Measurements from ENCODE around the gene PLPPR5.

DNA sequence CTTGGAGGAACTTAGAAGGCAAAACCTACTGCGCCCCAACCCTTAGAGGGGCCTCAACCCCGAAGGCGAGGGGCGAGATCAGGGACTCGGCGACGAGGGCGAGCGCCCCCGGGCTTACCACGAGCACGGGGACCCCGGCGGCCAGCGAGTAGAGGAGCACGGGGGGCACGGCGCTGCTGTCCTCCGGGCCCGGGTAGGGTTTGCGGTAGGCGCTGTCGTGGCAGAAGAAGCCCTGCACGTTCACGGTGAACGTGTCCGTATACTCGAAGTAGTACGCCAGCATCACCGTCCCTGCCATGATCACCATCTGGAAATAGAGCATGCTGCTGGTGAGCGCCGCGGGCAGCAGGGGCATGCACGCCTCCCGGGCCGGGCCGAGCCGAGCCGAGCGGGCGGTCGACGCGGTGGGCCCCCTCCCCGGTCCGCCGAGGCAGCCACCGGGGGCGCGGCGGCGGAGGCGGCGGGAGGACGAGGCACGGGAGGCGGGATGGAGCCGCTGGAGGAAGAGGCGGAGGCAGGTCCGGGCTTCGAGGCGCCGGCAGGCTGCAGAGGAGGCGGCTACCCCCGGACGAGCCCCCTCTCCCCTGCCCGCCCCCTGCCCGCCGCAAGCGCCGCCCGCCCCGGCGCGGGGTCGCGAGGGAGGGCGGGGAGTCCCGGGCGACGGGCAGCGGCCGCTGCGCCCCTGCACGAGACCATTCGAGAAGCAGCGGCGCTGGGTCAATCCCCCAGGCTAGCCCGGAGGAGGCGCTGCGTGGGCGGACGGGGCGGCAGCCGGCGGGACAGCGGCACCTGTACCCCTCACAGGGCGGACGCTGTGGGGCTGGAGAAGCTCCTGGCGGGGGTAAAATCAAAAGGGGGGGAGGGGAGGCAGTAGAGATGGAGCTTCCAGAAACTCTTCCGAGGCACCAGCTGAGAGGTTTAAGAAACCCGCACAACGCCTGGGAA is at the start of gene PLPPR5:
Gene PLPPR5, minus strand, starts transcription at position 545 of the 945 bp plus-strand sequence.
- PRO-cap: no peak
CAGE:
- cytosol, long polyA plus RNA: no peak
- long polyA plus RNA: no peak
- nucleus, long polyA plus RNA: no peak

GRCh38 chr1:99521618-99522100 is 124.3 kb upstream of the PALMD start:
- PRO-cap: no peak
CAGE:
- cytosol, long polyA plus RNA: no peak
- long polyA plus RNA: no peak
- nucleus, long polyA plus RNA: no peak

DNA sequence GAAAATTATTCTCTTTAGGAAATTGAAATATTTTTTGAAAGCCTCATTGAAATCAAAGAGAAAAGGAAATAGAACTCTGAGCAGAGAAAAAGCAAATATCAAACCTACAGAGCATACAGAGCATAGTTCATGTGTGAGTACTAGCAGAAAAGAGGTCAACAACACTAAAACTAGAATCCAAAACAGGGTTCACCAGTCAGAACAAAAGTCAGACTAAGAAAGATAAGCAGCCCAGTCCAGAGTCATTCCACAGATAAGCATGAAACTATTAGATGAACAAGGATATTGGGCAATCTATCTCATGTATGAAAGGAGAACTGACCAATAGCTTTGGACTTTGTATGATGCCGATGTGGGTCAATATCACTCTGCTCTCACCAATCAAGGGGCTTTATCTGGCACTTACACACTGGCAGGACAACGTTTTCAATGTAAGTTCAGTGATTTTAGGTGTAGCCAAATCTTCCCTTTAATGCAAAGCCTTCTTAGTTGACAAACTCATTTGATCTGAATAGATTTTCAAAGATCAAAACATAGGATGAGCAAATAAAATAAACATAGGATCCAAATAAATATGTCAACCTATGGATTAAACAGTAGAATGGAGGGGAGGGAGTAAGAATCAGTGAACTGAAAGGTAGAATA is 79.2 kb upstream of the PALMD start:
- PRO-cap: no peak
CAGE:
- cytosol, long polyA plus RNA: no peak
- long polyA plus RNA: no peak
- nucleus, long polyA plus RNA: no peak

DNA sequence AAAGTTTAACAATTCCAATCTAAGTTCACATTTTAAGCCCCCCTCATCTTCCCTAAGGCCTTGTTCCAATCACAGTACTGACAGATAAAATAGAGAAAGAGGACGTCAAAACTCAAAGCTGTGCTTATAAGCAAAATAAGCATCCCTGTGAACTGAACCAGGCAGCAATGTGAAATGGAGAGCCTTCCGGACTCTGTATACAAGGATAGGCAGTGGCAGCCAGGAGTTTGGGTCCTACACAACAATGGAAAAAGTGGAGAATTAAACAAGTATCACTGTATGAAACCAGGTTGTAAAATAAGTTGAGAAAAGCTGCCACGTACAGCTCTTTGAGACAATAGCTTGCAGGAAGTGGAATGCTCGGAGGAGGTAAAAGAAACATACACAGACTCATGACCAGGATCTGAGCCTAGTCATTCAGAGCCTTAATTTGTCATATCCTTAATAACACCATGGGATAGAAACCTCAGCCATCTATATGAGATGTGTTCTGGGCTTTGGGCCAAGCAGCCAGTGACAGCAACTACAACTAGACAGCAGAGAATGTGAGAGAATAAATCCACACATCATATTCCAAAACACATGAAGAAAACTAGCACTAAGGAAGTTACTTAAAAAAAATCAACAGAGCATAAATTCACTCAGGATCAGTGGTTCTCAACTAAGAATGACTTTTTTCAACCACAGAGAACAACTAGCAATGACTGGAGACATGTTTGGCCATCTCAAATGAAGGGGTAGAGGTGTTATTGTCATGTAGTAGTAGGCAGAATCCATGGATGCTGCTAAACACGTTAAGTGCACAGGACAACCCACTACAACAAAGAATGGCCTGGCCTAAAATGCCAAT is 55.1 kb upstream of the PALMD start:
- PRO-cap: no peak
CAGE:
- cytosol, long polyA plus RNA: no peak
- long polyA plus RNA: no peak
- nucleus, long polyA plus RNA: no peak

GRCh38 chr1:99765962-99766222 is 543 bp downstream of the FRRS1 start:
- PRO-cap: no peak
CAGE:
- cytosol, long polyA plus RNA: no peak
- long polyA plus RNA: no peak
- nucleus, long polyA plus RNA: no peak

DNA sequence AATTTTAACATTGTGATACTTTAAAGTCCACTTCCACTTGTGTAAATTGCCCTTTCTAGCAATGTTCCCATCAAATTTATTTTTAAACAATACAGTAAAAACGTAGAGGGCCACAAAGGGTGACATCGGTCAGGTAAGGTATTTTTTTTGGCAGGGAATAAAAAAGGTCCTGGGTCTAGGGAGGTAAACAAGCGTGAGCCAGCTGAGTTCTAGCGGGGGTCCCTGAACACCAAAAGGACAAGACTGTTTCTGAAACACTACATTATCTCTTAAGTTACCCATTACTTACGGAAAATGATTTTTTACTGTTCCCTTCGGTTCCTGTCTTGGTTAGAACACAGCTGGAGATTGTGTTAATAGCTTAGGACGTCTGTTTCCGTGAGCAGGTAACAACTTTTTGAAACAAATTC is 449 bp upstream of the MFSD14A start:
- PRO-cap: no peak
CAGE:
- cytosol, long polyA plus RNA: no peak
- long polyA plus RNA: no peak
- nucleus, long polyA plus RNA: no peak

DNA sequence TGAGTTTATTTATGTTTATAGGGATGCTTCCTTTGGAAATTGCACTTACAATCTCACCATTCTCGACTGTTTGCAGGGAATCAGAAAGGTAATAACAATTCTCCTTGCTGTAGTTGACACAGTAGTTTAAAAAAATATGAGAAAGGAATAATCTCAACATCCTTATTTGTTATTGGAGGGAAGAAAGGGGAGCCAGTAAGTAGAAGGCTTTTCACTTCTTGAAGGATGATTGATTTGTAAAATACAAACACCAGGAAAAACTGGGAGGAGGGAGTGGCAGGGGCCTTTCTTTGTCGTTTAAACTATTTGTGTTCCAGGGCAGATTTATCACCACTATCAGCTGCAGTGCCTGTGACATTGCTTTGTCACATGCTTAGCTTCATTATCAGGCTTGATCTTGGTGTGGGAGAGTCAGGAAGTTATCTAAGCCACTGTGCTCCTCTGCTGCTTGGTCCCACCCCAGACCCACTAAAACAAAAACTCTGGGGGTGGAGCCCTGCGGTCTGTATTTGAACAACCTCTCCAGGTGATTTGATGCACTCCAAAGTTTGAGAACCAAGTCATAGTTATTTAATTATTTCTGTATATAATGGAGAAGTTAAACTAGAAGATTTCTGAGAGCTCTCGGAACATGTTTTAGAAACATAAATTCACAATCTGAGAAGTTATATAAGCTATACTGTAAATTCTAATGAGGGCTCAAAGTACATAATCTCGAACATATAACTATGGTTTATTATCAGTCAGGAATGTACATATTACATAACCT is 87.8 kb downstream of the CDC14A start:
- PRO-cap: no peak
CAGE:
- cytosol, long polyA plus RNA: no peak
- long polyA plus RNA: no peak
- nucleus, long polyA plus RNA: no peak

- PRO-cap: no peak
CAGE:
- cytosol, long polyA plus RNA: no peak
- long polyA plus RNA: no peak
- nucleus, long polyA plus RNA: no peak
These were observed 89.4 kb downstream of the CDC14A start for GRCh38 chr1:100441600-100442192.

- PRO-cap: no peak
CAGE:
- cytosol, long polyA plus RNA: no peak
- long polyA plus RNA: no peak
- nucleus, long polyA plus RNA: no peak
These were observed 4.1 kb downstream of the VCAM1 start for GRCh38 chr1:100723623-100724107.

- PRO-cap: no peak
CAGE:
- cytosol, long polyA plus RNA: no peak
- long polyA plus RNA: no peak
- nucleus, long polyA plus RNA: no peak
These were observed 31.5 kb downstream of the SLC30A7 start for GRCh38 chr1:100927120-100928055.

DNA sequence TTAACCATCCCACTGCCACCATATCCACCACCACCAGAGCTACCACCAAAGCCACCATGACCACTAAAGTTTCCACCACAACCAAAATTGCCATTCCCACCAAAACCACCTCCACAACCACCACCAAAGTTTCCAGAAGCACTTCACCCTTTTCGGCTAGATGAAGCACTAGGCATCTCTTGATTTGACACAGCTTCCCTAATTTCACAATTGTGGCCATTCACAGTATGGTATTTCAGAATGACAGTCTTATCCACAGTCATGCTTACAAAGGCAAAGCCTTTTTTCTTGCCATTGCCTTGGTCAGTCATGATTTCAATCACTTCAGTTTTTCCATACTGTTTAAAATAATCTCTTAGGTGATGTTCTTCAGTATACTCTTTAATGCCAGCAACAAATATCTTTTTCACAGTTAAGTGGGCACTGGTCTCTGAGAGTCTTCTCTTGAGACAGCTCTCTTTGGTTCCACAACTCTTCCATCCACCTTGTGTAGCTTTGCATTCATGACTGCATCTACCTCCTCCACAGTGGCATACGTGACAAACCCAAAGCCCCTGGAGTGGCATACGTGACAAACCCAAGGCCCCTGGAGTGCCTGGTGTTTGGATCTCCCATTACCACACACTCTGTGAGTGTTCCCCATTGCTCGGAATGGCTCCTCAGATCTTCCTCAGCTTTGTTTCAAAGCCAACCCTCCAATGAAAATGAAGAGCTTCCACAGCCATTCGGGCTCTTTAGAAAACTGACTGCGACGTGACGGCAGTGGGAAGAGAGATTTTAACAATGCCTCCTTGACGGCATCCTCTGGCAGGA is 45.6 kb downstream of the SLC30A7 start:
- PRO-cap: no peak
CAGE:
- cytosol, long polyA plus RNA: no peak
- long polyA plus RNA: no peak
- nucleus, long polyA plus RNA: no peak

GRCh38 chr1:101111704-101112569 is 86.4 kb upstream of the DPH5 start:
- PRO-cap: no peak
CAGE:
- cytosol, long polyA plus RNA: no peak
- long polyA plus RNA: no peak
- nucleus, long polyA plus RNA: no peak

GRCh38 chr1:101181764-101182706 is 54.8 kb upstream of the S1PR1 start:
- PRO-cap: no peak
CAGE:
- cytosol, long polyA plus RNA: no peak
- long polyA plus RNA: no peak
- nucleus, long polyA plus RNA: no peak

DNA sequence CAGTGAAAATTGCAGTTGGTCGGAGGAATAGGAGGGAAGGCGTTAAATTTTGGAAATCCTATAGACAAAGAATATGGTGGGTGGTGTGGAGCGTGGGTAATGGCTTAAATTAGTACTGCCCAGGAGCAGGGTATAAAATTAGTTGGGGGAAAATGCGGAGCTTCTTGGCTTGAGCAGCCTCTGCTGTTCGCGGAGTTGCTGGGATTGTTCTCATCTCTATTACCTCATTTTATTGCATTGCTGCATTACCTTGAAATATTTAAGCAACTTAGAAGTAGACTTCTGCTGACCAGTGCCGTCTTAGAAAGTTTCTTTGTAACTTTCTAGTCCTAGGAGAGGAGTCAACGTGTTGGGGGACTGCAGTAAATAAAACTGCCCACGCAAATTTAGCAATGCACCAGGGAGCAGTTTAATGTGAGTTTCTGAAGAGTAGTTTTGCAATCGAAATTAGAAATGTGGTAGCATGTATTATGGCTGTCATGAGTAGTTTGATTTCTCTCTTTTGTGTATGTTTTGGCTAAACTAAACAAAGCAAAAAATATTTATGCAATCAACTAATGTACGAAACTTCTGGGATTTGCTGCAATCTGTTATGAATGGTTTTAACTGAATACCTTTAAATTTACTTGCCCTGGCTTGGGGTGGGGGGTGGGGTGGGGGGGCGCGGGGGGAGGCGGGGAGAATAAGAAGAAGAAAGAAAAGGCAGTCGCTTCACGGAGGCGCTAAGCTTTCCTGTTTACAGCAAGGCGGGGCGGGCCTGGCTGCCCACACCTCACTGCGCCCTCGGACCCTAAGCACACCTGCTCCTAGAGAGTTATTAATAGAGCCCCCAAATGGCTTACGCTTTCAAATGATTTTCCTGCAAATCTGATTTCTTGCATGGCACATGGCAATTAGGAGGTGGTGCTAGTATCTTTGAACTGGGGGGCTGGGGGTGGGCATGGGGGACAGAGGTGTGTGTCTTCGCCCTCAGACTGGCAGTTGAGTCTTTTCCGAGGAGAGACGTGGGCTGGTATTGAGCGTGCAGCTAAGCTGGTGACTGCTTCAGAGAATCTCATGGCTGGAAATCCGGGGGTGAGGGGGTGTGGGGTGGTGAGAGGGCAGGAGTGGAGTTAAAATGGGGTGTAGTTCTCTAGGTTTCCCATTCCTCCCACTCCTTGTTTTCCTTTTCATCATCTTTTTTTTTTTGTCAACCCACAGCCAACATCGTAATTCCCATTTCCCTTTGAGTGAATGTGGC is 953 bp downstream of the S1PR1 start:
- PRO-cap: no peak
CAGE:
- cytosol, long polyA plus RNA: no peak
- long polyA plus RNA: no peak
- nucleus, long polyA plus RNA: no peak

- PRO-cap: no peak
CAGE:
- cytosol, long polyA plus RNA: no peak
- long polyA plus RNA: no peak
- nucleus, long polyA plus RNA: no peak
These were observed 54.9 kb downstream of the S1PR1 start for GRCh38 chr1:101291632-101292113.

DNA sequence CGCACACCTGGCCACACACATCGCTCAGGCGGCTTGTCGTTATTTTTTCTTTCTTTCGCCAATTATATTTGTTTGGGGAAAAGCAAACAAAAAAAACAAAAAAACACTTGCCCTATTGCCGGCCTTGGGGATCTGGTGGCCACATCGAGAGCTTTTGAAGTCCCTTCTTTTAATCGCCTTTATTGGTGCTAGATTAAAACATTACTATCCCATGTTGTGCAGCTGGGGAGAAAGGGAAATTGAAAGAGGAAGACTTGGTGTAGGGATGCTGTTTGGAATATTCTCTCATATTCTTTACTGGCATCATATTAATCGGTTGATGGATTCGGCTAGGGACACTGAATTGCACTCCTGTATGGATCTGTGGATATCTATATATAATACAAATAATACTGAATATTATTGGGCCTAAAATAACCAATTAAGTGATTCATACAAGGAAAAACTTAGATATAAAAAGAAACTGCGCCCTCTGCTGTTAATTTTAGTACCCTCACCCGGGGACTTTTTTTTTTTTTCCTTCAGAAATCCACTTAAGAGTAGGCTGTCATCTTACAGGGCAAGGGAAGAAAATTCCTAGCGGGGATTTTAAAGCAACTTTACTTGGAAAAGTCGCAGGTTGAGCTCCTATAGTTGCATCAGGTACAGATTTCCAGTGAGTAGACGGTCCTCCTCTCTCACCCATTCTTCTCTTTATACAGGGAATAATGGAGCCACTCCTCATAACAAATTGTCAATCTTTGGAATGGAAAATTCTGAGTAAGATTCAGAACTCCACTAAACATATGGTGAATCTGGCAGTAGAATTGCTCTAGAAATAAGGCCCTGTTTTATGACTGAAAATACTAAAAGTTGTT is 1.2 kb downstream of the NTNG1 start:
- PRO-cap: no peak
CAGE:
- cytosol, long polyA plus RNA: no peak
- long polyA plus RNA: no peak
- nucleus, long polyA plus RNA: no peak

GRCh38 chr1:107326792-107327555 is 186.1 kb downstream of the NTNG1 start:
- PRO-cap: no peak
CAGE:
- cytosol, long polyA plus RNA: no peak
- long polyA plus RNA: no peak
- nucleus, long polyA plus RNA: no peak

- PRO-cap: no peak
CAGE:
- cytosol, long polyA plus RNA: no peak
- long polyA plus RNA: no peak
- nucleus, long polyA plus RNA: no peak
These were observed 84.6 kb upstream of the VAV3 start for GRCh38 chr1:108049557-108049949.

- PRO-cap: no peak
CAGE:
- cytosol, long polyA plus RNA: no peak
- long polyA plus RNA: no peak
- nucleus, long polyA plus RNA: no peak
These were observed 3.4 kb upstream of the EEIG2 start for GRCh38 chr1:108556466-108556871.

DNA sequence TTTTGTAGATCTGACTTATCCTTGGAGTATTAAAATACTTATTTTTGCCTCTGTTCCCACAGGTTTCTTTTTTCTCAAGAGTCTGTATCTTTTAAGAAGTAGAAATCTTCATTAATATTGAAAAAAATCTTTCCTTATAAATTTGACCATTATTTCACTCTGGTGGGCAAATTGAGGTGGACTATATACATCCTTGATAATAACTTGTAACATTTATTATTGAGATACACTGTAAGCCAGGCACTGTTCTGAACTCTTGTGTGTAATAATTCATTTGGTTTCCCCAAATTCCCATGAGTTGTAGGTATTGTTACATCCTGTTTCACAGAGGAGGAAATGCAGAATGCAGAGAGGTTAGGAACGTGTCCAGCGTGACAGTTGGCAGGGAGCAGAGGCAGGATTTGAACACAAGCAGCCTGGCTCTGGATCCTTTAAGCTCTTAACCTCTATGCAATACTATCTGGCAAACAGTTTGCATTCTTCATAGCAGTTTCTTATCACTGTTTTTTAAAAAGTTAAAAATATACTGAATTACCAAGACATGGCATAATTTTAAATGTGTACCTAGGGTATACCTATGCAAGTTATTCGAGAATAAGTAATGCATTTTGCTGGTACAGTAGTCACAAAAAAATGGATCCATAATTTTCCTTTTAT is 30.5 kb downstream of the EEIG2 start:
- PRO-cap: no peak
CAGE:
- cytosol, long polyA plus RNA: no peak
- long polyA plus RNA: no peak
- nucleus, long polyA plus RNA: no peak

Data from A549 (cell line).